Placental pericyte (primary cell): ENCODE measurements around a stretch of chr18.

DNA sequence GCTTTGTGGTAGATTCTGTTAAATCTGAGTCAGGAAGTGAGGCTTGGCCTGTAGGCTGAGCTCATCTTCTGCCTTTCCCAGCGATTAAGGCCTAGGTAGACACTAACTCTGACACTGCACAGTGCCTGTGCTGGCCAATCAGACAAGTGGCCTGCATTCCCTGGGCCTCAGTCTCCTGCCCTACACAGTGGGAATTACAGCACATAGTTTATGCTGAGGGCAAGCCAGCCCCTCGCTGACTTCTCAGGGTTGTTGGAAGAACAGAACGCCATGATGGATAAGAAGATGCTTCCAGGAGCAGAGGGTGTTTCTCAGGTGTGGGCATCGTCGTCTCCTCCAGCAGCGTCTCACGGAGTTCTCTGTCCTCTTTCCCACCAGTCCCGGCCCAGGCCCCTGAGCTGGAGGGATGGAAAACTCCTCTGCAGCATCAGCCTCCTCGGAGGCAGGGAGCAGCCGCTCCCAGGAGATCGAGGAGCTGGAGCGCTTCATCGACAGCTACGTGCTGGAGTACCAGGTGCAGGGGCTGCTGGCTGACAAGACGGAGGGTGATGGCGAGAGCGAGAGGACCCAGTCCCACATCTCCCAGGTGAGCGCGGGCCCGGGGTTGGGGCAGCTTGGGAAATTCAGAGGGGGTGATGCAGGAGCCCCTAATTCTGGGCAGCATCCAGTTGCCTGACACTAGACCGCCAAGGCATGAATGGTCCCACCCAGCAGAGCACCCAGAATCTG, 80.5 kb downstream of the CTIF start:
- CAGE, long polyA plus RNA = no peak

DNA sequence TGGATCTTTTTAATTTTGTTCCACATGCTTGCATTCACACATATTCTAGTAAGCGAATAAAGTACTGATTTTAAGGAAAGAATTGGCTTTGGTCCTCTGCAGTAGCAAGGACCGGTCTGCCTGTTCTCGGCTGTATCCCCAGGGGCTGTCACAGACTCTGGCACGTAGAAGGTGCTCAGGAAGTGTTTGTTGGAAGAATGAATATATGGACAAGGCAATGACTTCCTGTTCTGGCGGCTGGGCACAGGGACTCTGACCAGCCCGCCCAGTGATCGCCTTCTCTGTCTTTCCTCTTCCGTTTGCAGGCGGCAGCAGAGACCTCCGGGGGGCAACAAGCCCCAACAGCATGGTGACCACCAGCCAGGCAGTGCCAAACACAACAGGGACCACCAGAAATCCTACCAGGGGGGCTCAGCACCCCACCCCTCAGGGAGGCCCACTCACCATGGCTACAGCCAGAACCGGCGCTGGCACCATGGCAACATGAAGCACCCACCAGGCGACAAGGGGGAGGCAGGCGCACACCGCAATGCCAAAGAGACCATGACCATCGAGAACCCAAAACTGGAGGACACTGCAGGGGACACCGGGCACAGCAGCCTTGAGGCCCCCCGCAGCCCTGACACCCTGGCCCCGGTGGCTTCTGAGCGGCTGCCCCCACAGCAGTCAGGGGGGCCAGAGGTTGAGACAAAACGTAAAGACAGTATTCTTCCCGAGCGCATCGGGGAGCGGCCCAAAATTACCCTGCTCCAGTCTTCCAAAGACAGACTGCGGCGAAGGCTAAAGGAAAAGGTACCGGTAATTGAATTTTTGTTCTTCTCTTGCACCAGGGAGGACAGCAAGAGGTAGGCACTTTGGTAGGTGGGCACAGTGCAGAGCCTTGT, 192.9 kb downstream of the SMAD7 start:
- CAGE, long polyA plus RNA = no peak

DNA sequence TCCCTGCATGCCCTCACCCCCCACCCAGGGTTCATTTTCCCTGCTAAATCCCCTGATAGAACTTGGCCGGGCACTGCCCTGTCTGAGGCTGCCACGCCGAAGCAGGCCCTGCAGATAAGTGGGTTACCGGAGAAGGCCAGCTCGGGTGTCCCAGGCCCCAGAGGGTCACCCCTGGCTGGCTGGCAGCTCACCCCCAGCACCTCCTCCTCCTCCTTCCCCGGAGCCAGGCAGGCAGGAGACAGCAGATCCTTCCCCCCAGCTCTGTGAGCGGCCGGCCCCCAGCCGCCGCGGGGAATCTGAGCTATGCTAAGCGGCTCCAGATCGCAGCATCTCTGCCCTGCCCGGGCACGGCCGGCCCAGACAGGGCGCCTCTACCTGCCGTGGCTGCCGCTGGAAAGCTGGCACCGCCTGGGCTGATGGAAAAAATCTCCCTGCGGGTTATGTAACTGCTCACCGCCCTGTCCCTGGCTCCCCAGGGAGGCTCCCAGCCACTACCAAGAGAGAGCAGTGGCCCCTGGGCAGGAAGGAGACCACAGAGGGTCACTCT, 179.2 kb downstream of the SMAD7 start:
- CAGE, long polyA plus RNA = no peak

DNA sequence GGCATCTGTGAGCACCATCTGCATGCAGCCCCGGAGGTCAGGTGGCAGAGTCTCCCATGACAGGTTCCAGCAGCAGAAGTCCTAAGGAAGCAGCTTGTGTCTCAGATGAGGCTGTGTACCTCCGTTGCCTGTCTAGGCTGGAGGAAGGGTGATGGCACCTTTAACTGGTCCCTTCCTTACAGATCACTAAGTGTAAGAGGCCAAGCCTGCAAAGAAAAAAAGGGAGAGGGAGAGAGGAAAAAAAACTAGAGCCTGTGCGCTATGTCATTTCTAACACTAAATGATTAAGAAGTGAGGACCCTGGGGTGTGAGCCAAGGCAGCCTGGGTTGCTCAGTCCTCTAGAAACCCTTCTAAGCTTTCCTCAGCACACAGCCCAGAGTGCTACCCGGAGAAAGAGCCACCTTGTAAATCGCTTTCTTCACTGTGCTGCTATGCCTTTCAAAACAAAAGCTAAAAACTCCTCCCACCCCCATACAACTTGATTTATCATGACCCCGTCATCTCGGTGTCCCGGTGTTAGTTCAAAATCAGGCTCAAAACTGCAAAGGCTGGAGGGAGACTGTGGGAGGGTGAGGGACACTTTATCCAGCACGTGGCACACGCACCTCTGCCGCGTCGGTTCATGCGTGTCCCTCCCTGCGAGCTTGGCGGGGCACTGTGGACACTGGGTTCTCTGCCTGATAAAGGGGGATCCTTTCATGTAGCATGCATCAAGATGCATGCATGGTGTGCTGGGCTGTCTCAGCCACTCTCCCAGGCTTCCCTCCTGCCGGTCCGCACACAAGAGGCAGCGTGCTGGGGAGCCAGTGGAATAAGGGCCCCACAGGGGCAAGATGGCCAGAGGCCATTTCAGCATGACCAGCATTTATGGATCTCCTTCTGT, 170.6 kb downstream of the SMAD7 start:
- CAGE, long polyA plus RNA = no peak

GRCh38 chr18:48818823-48819897, 131.6 kb downstream of the SMAD7 start:
- CAGE, long polyA plus RNA = no peak

- CAGE, long polyA plus RNA = no peak
These were observed 99.3 kb downstream of the SMAD7 start for GRCh38 chr18:48851418-48851926.

DNA sequence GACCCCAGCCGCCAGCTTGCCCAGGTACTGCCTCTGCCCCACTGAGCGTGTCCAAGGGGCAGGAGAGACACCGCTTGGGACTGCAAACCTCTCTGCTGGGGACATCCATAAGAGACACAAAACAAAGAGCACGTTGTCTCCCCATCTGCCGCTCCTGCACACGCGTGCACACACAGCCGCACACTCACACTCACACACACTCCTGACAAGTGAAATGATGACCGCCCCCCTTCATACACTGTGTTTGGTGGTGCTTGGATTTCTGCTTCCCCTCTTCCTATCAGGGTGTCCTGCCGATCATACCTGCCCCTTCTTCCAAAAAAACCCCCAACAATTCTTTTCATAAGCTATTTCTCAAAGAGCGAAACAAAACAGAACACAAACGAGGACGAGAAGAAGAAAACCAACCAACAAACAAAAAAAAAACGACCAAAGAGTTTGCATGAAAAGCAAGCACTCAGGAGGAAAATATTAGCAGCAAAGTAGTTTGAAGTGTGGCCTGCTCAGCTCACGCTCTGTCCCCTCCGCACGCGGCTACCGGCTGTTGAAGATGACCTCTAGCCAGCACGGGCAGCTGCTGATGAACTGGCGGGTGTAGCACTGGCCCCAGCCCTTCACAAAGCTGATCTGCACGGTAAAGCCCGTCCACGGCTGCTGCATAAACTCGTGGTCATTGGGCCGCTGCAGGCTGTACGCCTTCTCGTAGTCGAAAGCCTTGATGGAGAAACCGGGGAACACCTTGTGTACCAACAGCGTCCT, 29.7 kb downstream of the SMAD7 start:
- CAGE, long polyA plus RNA = no peak

- CAGE, long polyA plus RNA = no peak
These were observed 17.8 kb downstream of the SMAD7 start for GRCh38 chr18:48932756-48933536.

DNA sequence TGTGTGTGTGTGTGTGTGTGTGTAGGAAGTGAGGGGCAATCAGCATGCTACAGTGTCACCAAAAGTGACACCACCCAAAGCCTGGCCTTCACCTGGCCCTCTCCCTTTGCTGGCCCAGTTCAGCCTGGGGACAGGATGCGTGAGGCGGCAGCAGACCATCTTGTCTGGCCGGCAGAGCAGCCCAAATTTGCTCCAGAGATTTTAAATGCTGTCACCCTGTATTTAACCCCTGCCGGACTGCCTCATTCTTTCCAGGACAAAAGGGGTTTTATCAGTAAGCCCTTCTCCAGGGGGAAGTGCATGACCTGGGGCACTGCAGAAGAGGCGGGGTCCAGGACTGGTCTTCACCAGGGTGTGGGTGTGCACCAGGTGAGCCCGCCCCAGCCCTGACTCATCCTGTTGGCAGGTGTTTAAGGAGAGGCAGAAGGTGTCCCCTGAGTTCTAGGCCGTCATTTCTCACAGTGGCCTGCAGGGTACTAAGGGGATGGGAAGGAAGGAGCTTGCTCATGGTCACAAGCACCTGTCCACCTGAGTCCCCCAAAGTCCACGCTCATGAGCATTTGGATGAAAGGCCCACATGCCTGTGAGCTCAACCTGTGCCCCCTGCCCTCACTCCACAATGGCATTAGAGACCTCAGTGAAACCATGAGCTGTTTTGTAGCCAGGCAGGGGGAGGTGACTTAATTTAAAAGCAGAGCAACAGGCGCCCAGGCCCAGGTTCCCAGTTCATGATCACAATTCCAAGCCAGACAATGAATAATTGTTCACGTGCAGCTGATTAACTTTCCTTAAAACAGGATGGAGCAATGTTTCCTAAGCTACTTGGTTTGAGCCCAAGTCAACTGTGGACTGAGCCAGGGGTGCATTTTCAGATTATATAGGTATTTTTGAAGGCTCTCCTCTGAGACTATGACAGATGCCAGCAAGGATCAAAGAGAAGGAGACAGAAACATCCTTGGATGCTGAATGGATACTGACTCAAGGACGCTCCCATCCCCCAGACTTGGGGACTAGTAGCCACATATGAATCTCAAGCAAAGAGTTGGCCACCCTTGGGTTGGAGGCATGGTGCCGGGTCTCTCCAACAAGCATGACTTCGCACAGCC, 13.1 kb downstream of the SMAD7 start:
- CAGE, long polyA plus RNA = no peak

DNA sequence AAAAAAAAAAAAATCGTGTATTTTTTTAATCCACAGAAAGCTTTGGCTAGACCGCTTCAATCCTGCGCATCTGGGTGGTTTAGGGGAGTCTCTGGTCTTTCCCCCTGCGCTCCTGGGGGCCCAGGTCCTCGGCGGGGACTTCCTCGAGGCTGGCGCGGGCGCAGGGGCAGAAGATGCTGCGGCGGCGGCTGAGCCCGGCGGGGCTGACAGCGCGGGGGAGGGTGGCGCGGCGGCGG, 488 bp upstream of the SMAD7 start:
- CAGE, long polyA plus RNA = no peak

DNA sequence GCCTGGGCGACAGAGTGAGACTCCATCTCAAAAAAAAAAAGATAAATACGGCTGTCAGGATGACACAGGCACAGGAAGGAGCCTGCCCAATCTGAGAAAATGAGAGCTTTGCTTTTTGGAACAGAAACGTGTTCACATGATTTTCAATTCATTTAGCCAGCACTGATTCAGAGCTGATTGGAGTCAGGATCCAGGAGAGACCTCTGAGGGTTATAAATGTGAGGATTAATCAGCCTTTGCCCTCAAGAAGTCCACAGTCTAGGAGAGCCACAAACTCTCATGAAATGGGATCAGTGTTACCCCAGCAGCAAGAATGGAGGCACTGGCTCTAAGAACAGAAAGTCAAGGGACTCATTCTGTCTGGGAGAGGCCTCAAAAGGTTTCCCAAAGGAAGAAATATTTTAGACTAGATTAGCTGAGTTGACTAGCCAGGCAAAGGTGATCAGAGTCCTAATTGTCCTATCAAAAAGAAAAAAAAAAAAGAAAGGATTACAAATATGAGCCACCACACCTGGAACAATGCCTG, 7.0 kb upstream of the SMAD7 start:
- CAGE, long polyA plus RNA = no peak

DNA sequence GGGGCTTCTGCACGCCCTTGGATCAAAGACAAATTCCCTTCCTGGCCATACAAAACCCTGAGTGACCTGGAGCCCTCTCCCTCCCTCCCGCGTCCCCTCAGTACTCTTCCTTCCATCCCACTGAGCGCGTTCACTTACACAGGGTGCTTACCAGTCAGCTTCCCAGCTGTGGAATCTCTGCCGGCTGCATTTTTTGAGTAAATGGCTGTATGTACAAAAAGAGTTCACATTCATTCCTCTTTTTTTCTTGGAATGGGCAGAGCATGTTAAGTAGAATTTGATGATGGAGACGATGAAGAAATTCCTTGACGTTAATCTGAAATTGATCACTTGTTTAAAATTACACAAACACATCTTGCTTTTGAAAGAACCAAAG, 12.1 kb upstream of the SMAD7 start:
- CAGE, long polyA plus RNA = no peak

DNA sequence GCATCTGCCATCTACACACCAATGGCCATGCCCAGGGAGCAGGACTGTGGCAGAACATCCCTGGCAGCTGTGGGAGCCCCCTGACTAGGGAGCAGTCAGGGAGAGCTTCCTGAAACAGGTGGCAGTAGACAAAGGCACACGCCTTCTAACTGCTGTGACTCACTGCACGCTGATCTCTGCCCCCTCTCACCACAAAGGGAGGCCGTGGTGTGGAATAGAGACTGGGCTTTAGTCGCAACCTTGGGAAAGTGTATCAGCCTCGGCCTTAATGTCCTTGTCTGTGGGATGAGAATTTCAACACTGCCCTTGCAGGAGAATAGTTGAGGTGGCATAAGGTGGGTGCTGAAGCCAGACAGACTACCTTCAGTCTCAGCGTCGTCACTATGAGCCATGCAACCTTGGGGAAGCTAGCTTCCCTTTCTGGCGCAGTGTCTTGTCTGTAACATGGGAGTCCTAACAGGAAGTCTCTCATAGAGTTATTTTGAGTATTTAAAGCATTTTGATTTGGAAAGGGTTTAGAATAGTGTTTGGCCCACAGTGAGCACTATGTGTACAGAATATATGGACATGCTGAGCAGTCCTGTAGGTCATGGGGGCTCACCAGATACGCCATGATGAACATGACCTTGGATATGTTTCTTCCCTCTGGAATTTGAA, 29.3 kb upstream of the SMAD7 start:
- CAGE, long polyA plus RNA = no peak

- CAGE, long polyA plus RNA = no peak
These were observed 46.2 kb upstream of the SMAD7 start for GRCh38 chr18:48996870-48997487.

DNA sequence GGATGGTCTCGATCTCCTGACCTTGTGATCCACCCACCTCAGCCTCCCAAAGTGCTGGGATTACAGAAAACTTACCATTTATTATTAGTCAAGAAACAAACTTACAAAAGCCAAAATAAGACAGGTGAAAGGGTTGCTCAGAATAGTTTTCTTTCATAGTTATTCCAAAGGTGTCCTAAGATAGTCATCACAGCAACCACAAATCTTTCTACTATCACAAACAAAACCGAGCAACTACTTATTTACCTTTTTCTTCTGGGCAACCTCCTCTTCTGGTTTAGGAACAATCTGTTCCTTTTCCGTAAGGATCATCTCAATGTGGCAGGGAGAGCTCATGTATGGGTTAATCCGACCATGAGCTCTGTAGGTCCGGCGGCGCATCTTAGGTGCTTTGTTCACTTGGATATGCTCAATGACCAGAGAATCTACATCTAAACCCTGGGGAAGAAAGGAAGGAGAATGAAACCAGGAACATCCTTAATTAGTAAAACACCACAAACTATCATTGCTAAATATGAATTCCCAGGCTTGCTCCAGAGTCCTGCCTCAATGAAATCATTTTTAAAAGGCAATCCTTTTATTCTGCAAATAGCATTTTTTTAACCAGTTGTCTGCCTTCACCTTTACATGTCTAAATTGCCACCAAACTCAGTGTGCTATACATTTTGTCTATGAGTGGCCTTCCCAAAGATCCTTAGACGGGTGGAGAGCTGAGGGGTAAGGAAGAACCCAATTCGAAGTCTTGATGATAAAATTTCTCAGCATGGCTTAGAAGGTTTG, 2.3 kb upstream of the C18orf32 start:
- CAGE, long polyA plus RNA = no peak

DNA sequence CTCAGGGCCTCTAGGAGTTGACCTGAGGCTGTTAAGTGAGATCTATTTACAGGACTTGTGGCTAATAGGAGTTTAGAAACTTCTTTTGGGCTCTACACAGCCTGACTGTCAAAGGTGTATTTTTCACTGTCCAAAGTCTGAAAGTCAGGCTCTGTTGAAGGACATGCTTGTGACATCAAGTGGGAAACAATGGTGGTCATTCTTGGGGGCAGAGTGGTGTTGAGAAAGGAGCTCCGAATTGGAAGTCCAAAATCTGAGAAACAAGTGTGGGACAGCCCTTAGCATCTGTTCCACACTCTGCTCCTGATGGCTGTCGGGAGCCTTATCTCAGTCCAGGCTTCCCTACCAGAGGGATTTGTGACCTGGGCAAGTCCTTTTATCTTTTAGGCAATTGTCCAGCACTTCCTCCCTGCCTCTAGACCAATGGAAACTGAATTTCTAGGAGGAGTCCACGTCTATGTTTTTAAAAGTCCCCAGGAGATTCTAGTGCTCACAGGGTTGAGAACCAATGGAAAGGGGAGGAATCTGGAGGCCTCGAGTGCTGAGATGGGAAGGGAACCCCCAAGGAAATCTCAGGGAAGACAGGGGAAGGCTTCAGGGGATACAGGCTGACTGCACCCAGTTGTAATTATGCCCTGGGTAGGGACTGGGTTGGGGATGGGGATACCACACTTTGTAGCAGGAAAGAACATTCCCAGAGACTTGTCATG, 76.5 kb downstream of the LIPG start:
- CAGE, long polyA plus RNA = no peak

GRCh38 chr18:49650291-49650995, 88.6 kb downstream of the LIPG start:
- CAGE, long polyA plus RNA = no peak

GRCh38 chr18:49837853-49838423, 24.6 kb upstream of the ACAA2 start:
- CAGE, long polyA plus RNA = no peak

DNA sequence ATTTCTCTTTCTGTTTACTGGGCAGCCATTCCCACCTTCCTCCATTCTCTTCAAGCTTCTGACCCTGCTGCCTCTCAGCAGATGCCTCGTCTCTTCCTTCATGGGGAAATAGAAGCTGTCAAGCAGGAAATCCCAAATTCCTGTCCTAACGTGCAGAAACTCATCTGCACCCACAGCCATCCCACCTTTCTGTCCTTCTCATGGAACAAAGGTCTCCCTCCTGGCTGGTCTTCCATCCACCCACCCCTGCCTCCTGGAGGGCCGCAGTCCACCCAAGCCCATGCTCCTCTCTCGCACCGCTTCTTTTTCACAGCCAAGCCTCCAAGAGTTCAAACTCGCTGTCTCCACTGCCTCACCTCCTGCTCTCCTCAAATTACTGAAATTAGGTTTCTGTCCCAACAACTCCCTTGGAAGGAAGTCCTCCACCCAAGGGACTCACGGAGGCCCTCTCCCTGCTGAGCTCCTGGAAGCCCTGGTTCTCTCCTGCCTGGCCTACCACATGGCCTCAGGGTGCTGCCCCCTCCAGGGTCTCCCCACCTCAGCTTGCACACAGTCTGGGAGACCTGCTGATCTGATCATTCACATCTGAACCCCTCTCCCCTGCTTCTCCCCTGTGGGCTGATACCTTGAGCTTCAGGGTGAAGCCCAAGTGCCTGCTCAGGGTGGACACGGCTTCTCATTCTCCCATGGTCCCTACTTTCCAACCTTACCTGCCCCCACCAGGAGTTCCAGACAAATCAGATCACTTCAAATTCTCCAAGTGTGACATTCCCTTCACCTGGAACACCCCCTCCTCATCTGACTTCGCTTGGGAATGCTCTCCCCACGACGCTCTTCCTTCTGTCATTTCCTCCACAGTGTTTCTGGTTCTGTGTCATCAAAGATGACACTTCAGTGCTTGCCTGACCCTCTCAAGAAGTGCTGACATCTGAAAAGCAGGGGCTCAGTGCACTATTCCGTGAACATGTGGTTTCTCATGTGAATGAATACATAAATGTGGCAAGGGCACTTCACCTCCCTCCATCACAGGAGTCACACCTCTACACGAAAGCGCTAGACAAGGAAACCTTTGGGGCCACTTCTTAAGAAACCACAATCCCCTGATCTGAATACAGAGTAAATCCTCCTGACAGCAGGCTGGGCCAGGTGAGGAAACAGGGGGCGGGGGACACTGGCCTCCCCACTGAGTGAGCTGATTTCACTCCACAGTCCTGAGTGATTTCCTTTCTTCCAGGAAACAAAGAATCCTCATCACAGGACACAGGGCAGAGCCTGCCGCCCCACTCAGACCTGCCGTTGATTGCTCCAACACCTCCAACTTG, 145.5 kb upstream of the ACAA2 start:
- CAGE, long polyA plus RNA = no peak

- CAGE, long polyA plus RNA = no peak
These were observed 153.8 kb upstream of the ACAA2 start for GRCh38 chr18:49966970-49967663.